Right cardiac atrium (tissue), 1 donor: ENCODE measurements around a stretch of chr11.

GRCh38 chr11:114123673-114124382 is 64.3 kb downstream of the ZBTB16 start:
- PRO-cap, result no peak

- PRO-cap, result no peak
These were observed 66.3 kb downstream of the ZBTB16 start for GRCh38 chr11:114125766-114126274.

- PRO-cap, result no peak
These were observed 68.9 kb downstream of the ZBTB16 start for GRCh38 chr11:114128032-114129095.

- PRO-cap, result no peak
These were observed 104.6 kb downstream of the ZBTB16 start for GRCh38 chr11:114163878-114164683.

GRCh38 chr11:114175535-114176794 is 116.5 kb downstream of the ZBTB16 start:
- PRO-cap, result no peak

DNA sequence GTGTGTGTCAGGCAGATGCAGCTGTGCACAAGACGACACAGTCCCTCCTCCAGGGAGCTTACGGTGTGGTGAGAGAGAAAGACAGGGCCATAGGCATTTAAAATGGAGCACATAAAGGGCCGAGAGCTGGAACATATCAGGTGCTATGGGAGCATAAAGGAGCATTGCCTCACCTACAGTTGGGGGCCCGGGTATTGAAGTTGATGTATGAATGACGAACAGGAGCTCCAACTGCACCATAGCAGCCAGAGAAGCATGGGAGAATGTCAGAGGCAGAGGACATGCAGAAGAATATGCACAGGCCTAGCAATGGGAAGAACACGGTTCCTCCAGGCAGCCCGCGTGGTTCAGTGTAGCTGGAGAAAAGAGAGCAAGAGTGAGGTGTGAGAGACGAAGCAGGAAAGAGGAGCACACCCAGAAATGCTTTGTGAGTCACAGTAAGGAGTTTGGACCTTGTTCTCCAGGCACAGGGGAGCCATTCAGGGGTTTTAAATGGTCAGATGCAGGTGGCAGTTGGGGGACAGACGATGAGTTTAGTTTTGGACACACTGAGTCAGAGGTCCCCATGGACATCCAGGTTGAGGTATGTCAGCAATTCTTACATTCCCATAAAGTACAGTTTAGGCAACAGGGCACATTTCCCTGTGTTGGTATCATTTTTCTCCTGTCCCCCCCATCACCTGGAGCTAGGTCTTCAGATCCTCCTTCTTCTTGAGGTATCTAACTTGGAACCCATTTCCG is 110.1 kb upstream of the NNMT start:
- PRO-cap, result no peak

- PRO-cap, result no peak
These were observed 103.9 kb upstream of the NNMT start for GRCh38 chr11:114192252-114192719.

- PRO-cap, result no peak
These were observed 79.4 kb upstream of the NNMT start for GRCh38 chr11:114216618-114217346.

- PRO-cap, result no peak
These were observed 44.6 kb upstream of the NNMT start for GRCh38 chr11:114251367-114252260.

GRCh38 chr11:114254846-114255388 is 41.3 kb upstream of the NNMT start:
- PRO-cap, result no peak

DNA sequence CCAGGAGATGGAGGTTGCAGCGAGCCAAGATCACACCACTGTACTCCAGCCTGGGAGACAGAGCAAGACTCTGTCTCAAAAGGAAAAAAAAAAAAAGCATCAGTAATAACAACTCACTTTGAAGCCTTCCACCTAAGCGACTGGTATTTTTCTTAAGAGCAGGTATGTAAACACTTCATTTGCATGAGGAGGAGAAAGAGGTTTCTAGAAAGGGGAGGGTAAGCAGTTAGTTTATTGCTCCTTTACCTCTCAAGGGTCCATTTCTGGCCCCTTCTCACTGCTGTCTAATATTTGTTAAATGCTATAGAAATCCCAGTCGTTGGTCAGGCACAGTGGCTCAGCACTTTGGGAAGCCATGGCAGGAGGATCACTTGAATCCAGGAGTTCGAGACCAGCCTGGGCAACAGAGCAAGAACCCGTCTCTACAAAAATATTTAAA is 22.7 kb downstream of the NNMT start:
- PRO-cap, result no peak

DNA sequence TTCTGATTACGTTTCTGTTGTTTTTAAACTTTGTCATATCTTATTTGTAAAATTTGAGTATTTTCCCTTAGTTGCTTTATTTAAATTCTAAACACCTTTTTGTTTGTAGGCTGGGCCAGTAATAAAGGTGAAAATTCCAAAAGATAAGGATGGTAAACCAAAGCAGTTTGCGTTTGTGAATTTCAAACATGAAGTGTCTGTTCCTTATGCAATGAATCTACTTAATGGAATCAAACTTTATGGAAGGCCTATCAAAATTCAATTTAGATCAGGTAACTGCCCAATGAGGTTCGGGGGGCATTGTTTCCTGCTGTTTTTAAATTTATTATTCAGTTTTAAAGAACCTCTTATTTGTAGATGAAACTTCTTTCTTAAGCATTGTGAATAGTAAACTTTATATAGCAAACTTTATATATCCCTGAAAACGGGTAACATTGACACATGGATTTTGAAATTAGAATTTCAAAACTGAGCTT is 1.2 kb downstream of the RBM7 start:
- PRO-cap, result no peak

- PRO-cap, result no peak
These were observed 241.3 kb downstream of the CADM1 start for GRCh38 chr11:115262952-115263232.

DNA sequence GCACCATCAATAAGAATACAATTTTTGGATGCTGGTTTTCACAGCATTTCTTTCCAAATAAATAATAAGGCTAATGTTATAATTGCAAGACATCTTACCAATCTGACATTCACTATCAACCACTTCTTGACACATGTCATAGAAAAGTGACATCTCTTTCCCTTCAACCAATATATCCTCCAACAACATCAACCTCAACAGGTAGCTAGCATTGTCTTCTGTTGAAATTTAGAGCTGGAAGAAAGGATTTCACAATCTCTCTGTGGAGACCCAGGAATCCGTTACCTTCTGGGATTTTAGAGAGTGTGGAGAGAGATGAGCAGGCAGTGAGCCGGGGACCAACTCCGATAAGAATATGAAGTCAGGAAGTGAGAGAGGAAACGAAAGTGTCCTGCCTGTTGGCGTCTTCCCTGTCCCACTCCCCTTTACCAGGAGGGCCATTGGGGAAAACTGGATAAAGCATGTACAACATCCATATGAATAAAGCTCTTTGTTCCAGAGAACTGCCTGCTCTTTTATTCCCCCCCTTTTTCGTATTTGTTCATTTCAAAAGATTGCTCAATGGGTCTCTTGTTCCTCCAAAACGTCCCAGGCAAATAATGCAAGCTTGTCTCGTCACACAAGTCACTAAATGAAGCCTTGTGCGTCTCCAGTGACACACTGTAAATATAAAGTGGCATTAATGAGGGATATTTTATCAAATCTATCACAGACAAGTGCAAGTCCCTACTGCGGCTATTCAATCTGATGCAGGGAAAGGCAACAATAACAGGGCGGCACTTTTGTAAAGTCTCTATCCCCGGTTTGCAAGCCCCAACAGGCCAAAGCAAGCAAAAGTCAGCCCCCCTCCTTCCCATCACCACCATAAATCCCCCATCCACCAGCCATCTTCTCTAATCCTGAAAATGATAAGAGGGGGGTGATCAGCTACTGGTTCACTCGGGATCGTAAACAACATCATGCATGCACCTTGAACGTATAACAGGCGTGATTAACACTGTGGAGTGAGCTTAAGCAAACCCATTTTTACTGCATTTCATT is 3.4 kb downstream of the CADM1 start:
- PRO-cap, result bidirectional peak, plus-strand start at position 697 of the sequence, minus-strand start at position 427 of the sequence

- PRO-cap, result unidirectional peak, minus-strand start at chr11:115717346
These were observed 212.9 kb upstream of the CADM1 start for GRCh38 chr11:115717082-115717641.

DNA sequence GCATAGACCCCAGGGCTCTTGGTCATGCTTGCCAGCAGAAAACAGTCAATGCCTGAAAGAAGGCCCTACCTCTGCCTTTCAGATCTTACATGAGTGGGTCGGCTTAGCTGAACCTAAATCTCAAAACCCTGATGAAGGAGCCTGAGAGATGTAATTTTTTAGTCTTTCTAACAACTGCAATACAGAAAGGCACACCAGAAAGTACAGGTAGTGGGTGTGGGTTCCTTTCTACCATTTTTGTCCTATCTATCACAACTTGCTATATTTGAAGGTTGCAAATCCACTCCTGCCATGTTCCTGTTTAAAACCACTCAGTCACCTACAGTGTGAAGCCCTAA is 336.0 kb upstream of the CADM1 start:
- PRO-cap, result no peak

GRCh38 chr11:116073088-116073437 is 568.8 kb upstream of the CADM1 start:
- PRO-cap, result no peak

DNA sequence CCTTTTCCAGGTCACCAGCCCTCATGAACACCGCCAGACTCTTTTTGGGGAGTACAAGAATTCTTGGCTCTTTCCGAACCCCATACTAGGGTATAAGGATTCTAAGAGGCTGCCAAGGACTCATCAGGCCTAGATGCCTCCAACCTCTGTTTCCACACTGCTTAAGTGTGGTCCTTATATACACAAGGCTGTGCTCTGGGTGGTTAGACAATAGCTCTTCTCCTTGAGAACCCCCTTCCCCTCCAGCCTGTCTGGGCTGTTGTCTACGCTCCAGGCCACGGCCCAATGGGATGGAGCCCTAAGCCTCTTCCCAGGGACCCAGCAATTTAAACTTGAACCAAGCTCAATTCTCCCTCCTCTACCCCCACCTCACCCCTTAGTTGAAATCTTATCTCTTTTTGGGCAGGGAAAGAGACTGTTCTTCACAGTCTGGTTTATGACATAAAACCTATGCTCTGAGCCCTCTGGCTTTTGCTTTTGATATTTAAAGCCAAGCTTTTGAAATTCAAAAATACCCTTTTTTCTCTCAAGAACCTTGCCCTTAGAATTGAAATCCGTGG is 327.3 kb downstream of the BUD13 start:
- PRO-cap, result no peak

GRCh38 chr11:116791924-116792666 is 416 bp upstream of the APOA5 start:
- PRO-cap, result no peak

DNA sequence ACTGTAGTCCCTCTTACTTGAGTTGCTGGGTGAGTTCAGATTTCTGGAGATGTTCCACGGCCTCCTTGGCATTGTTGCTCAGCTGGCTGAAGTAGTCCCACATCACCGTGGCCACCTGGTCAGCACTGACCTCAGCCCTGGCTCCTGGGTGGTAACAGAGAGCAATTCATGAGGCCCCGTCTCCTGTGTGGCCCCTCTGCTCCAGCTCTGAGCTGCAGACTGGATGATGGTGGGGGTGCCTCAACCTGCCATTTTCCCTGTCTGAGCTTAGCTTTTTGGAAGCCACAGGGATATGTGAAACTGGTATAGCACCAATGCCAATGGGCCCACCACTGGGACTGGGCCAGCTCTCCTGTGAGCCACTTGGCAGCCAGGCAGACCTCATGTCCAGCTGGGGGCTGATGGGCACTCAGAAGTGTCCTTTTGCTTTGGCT is 445 bp downstream of the APOA4 start:
- PRO-cap, result no peak